ENCODE measurements around a stretch of chr2.

GRCh38 chr2:28232980-28233821 is 159.5 kb upstream of the FOSL2 start:
- RRBS, result no CpG with 5 or more reads among the region's 7 CpGs

DNA sequence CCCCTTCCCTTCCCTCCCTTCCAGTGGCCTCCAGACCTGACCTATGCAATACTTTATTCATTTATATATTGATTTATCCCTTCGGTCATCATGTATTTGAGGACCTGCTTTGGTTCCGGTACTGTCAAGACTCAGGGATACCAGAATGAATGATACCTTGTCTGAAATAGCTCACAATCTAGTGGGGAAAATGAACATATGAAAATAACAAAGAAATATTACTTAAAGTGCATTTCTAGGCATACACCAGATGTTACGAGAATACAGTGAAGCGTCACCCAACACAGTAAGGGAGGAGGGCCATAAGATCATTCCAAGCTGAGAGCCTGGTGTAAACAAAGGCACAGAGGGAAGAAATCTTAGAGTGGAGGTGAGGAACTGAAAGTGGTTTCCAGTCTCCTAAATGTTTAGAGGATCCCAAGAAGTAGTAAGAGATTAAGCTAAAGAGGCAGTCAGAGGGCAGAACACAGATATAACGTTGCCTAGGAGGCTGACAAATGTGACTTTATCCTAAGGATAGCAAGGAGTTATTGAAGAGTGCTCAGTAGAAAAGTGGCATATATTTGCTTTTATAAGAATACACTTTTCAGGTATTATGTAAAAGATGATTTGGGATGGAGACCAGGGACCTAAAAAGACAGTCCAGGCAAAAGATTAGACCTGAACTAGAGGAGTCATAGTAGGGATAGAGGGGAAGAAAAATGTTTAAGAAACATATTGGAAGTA is 130.7 kb upstream of the FOSL2 start:
- RRBS, result no CpG with 5 or more reads among the region's 5 CpGs

GRCh38 chr2:28394445-28394890 is 1.8 kb downstream of the FOSL2 start:
- RRBS, result 8% methylated on average over 3 of the region's 16 CpGs

- RRBS, result no CpG with 5 or more reads among the region's 6 CpGs
Observed at GRCh38 chr2:28395974-28396667, 3.5 kb downstream of the FOSL2 start.

DNA sequence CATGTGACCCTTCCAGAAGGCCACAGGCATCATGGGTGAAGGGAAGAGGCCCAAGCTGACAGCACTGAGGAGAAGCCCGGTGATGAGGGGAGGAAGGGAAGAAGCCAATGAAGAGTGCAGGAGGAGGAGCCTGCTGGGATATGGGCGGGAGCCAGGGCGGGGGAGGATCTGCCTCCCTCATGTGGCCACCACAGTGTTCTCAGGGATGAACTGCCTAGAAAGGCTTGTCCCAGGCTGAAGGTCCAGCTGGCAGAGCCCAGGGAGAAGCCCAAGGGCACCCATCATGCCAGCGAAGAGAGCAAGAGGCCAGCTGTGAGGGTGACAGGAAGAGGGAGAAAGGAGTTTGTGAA is 24.6 kb upstream of the PLB1 start:
- RRBS, result no CpG with 5 or more reads among the region's 4 CpGs

DNA sequence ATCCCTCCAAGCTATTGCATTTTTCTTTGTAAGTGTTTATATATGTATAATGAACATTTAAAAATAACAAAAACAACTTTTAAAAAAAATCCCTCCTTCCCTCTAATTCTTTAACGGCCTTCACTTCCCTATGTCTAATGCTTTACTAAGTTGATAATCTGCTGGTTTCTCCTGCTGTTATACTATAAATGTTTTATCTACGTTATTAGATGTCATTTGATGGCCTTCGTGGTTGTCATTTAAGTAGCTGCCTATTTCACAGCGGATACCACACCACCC is 51.9 kb downstream of the PLB1 start:
- RRBS, result no CpG with 5 or more reads among the region's 4 CpGs

DNA sequence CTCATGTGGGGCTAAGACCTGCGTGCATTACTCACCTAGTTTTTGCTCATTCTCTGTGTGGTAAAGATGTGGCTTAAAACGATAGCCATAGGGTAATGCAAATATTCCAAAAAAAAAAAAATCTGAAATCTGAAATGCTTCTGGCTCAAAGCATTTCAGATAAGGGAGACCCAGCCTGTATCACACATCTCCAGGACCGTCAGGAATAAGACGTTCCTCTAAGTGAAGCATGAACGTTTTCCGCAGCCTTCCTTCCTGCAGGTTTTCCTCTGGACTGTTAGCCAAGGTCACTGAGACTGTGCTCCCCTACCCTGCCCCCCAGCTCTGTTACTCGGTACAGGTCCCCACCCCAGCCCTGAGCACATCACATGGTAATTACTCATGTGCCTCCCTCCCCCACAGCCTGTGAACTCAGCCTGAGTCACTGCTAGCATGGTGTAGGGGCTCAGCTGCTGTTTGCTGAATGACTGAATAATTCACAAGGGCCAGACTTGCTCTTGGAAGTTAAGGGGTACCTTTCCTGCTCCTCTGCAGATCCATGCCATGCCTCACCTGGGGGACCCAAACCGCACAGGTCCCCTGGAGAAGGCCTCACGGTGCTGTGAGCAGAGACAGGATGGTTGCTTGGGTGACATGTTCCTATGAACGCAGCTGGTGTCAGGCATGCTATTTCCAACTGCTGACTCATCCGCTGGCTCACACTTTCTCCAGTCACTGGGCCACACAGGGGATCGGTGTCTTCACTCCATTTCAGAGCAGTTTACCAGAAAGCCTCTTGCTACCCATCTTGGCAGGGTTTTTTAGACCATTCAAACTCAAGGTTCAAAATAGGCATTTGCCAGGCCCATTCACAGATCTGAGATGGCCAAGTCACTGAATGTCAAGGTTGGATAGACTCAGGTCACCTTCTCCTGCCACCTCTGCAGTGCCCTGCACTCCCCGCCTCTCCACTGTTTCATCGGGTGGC is 88.2 kb downstream of the PLB1 start:
- RRBS, result no CpG with 5 or more reads among the region's 14 CpGs

- RRBS, result 23% methylated on average over 4 of the region's 15 CpGs
Observed at GRCh38 chr2:28621055-28622202, 125.6 kb downstream of the PLB1 start.

DNA sequence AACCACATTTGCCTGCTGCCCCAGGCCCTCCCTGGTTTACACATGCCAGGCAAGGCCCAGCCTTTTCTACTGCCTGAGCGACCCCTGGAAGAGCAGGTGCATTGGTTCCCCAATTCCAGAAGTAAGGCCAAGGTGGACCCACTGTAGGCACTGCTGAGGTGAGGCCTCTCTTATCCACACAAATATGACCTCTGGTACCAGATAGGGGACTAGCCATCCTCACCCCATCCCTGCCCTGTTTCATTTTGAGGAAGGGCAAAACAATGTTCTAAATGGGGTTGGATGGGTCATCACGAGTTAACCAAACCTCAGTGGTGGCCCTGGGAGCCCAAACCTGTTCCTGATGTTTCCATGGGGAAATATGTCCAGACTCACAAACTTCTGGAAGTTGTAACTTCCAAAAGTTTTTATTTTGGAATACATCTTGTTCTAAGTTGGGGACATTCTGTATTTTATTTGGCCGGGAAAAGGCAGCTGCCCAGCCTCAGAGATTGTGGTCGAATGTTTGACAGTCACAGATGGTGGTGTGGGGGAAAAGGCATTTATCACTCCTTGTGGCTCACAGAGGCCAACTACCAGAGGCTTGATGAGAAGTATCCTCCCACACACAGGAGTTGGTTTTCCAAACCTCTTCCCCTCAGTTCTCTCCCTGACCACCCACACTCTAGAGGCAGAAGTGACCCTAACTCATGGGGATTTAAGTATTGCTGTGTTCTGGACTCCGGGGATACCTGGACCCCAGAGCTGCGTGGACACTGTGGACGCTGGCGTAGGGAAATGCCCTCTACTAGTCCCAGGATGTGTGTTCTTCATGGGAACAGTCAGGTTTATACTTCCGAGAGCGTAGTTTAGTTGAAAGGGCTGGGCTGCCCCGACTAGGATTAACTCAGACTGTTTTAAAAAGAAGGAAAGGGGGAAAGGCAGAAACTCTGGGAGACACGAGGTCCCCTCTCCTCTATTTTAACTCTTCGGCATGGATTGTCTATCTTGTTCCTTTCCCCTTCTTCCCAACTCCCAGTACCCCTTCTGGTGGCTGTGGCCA is 124.7 kb upstream of the PPP1CB start:
- RRBS, result no CpG with 5 or more reads among the region's 13 CpGs

DNA sequence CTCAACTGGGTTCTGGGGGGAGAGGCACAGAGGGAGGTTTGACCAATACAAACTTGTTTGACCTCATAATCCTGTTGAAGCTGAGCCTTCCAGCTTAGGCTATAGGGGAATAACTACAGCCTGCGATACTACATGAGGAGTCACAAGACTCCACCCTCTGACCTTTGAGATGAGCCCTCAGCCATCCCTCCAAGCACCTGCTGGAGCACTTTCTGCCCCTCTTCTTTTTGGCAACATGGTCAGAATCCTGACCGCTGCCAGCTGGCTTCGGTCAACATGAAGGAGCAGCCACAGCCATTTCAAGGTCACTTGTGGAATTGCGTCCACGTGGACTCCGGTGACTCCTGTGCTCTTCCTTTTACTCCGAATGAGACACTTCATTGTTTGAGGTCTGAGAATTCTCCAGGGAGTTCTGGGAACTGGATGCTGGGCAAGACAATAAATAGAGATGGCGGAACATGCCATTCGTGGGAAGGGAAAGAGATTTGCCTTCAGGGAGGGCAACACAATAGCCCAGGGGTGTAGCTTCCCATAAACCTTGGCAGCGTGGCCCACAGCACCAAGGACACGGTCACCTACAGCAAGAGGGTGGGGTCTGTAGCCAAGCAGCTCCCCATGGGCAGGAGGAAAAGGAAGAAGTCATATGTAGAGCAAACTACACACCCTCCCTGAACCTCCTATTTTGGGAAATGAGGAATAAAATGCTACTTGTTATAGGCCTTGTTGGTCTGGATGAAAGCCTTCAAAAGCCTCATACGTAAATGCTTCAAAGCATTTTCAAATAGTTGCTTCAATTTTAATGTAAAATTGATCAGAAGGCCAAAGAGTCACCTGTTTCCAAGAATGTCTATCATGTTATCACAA is 73.3 kb upstream of the PPP1CB start:
- RRBS, result no CpG with 5 or more reads among the region's 12 CpGs

DNA sequence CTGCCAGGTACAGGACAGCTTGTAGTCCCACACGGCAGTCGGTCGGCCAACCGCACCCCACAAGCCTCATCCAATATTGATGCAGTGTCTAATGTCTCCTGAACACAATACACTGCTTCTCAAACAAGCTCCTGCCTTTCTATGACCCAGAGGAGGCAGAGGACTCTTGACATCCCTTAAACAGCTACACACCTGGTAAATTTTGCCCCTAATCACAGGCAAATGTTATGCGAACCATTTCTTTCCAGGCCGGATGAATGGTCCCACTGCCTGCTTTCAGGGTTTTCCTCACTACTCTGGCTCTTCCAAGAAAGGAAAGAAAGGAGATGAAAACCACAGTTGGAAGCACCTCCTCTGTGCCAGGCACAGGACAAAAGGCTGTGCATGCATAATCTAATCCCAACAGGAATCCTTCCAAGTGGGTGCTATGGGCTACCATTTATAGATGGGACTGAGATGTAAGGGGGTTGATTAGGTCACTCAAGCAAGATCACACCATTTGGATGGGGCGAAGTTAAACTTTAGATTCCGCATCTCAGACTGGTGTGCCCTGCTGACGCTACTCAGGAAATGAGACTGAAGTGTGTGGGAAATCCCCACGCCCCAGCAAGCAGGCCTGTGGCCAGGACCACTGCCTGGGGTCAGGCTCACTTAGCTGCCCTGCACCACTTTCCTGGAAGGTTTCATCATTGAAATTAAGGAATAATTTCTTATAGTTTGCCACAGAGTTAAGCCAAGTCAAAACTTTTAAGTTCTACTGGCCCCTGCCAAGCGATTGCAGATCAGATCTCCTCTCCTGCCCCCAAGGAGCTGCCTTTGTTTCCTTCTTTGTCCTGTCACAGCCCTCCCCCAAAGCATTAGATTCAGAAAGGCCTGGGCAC is 70.6 kb upstream of the PPP1CB start:
- RRBS, result no CpG with 5 or more reads among the region's 11 CpGs

DNA sequence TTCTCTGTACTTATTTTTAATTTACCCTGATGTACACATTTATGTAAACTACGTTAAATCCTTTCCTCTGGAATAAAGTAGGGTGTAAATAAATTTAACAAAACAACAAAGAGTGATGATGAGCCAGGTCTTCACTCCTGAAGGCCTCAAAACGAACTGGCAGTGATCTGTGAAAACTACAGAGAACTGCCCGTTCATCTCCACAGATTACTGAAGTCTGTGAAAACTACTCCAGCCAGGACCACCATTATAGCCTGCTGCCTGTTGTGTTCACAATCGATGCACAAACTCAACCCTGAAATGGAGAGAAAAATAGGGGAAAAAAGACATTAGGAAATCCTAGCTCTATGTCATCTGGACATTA is 1.6 kb upstream of the PPP1CB start:
- RRBS, result no CpG with 5 or more reads among the region's 4 CpGs

- RRBS, result no CpG with 5 or more reads among the region's 4 CpGs
Observed at GRCh38 chr2:28754302-28754618, 2.6 kb downstream of the PPP1CB start.

DNA sequence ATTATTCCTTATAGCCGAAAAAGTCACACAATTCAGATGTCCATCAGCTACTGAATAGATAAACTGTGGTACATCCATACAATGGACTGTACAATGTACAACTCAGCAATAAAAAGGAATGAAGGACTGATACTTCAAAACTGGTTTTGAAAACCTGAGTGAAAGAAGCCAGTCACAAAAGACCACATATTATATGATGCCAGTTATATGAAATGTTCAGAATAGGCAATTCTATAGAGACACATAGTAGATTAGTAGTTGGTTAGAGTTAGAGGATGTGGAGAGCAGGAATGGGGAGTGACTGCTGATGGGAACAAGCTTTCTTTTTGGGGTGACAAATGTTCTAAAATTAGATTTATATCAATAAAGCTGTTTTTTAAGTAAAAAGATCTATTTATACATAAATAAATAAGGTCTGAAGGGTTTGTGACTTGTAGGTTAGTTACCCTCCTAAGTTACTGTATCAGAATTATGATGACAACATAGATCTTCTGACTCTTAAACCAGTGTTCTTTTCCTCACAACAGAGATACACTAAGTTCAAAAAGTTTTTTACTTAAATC is 12.1 kb upstream of the SPDYA start:
- RRBS, result no CpG with 5 or more reads among the region's 1 CpG

GRCh38 chr2:29115726-29116880 is 888 bp downstream of the CLIP4 start:
- RRBS, result 2% methylated on average over 28 of the region's 61 CpGs

- RRBS, result no CpG with 5 or more reads among the region's 1 CpG
Observed at GRCh38 chr2:29129802-29130155, 14.6 kb downstream of the CLIP4 start.

DNA sequence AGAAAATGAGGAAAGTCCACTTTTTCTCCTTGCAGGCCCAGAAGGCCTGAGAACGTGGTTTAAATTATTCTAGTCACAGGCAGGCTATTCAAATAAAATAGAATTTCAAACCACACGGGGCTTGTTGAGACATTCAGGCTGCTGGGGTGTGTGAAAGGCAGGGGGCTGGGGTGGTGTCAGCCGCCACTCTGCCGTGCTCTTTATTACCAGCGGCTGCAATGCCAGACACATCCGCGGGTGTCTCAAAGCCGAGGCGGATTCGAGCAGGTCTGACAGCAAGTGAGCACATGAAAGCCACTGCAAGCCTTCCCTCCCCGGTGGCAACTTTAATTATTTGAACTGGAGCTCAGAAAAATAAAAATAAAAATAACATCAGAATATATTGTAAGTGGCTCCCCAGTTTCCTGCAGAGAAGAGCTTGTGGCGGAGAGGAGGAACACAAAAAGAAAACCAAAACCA is 199.5 kb downstream of the CLIP4 start:
- RRBS, result no CpG with 5 or more reads among the region's 12 CpGs

DNA sequence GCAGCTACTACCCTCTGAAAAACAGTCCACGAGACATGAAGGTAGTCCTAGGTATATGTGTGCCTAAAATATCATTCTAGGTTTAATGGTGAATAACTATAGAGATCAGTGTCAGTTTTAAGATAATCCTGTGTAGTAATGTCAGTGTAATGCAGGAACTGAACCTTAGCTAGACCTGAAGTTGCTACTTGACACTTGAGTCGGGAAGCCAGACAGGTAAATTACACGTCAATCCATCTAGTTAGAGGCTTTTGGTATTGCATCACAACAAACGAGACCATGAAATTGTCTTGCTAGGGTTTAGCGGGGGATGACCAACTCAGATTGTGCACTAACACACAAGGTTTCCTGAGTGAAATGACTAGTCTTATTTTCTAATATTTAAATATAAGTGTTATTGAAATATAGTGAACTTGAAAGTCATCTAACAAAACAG is 2.0 kb downstream of the YPEL5 start:
- RRBS, result no CpG with 5 or more reads among the region's 5 CpGs

- RRBS, result no CpG with 5 or more reads among the region's 3 CpGs
Observed at GRCh38 chr2:30151383-30152173, 4.8 kb downstream of the YPEL5 start.

DNA sequence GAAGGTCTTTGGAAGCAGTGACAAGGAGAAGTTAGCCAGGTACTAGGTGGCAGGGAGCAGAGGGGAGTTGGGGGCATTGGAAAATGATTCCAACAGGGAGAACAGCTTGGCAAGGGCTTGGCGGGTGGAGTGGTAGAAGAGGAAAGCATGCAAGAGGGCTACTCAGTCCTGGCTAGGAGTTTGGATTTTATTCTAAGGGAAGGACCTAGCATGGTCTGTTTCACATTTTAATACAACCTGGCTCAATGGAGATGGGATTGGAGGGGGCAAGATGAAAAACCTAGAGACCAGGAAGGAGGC is 29.1 kb downstream of the LBH start:
- RRBS, result no CpG with 5 or more reads among the region's 1 CpG